GM12891 (cell line): ENCODE results near the gene GADD45GIP1.

DNA sequence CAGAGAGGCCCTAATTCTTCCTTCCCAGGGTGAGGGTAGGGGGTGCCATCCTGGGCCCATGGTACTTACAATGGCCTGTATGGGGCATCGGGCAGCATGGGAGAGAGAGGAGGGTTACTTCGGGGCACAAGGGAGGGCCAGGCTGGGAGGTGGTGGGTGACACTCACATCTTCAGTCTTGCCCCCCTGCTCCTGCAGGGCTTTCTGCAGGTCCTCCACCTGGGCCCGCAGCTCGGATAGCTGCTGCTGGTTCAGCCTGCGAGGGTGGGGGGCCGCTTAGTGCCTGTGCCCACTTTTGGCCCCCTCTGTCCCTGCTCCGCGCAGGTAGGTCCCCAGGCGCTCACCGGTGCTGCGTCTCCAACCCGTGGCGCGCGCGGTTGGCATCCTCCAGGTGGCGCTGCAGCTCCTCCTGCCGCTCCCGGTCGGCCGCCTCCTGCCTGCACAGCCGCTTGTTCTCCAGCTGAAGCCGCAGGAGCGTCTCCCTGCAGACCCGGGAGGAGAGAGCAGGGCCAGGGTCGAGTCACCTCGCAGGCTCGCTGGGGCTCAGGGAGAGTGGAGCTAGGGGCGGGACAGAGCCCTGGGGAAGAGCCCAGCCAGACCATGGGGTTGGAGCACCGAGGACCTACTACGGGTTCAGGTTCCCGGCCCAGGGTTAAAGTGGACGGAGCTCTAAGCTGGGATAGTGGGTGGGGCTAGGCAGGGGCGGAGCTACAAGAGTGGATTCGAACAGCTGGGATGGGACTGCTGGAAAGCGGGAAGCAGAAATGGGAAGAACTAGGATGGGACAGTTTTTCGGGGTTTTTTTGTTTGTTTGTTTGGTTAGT, 9.4 kb downstream of the HOOK2 start:
- RRBS, result 2% methylated on average over 16 of the region's 37 CpGs

- RRBS, result no CpG with 5 or more reads among the region's 10 CpGs
Observed at GRCh38 chr19:12793003-12793178, 1.6 kb downstream of the JUNB start.

DNA sequence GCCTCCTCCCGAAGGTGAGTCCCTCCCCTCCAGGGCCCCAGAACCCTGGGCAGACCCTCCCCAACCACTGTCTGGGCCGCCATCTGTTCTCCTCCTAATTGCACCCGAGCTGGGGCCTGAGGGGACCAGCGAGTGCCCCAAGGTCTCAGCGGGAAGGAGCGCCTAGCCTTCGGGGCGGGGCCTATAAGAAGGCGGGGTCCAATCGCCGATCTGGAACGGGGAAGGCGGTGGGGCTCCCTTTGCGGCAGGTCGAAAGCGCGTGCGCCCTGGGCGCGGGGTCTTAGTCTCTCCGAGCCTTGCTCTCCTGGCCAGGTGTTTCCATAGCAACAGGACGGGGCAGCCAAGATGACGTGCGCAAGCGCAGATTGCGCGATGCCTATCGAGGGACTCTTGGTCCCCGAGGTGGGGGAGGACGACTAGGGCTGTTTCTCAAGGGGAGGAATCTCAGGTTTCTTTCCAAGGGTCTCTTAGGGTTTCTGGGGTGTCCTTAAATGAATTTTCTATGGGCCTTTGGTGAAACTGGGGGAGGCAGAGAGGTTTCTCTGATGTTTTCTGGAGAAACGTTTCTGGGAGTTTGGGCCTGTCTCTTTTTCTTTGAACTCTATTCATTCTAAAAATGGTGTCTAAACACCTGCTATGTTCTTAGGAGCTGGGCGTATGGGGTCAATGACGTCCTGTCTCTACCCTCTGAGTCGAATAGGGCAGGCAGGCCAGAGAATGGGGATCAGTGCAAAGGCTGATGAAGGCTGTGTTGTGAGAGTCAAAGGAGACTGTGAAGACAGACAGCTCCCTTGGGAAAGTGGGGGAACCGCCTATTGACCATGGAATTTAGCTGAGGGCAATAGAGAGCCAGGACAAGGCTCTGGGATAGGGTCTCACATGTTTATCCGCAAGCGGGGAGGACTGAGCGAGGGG, 3.0 kb downstream of the MAST1 start:
- RRBS, result no CpG with 5 or more reads among the region's 38 CpGs

- RRBS, result no CpG with 5 or more reads among the region's 25 CpGs
Observed at GRCh38 chr19:12939063-12939711, 778 bp downstream of the CALR start.

DNA sequence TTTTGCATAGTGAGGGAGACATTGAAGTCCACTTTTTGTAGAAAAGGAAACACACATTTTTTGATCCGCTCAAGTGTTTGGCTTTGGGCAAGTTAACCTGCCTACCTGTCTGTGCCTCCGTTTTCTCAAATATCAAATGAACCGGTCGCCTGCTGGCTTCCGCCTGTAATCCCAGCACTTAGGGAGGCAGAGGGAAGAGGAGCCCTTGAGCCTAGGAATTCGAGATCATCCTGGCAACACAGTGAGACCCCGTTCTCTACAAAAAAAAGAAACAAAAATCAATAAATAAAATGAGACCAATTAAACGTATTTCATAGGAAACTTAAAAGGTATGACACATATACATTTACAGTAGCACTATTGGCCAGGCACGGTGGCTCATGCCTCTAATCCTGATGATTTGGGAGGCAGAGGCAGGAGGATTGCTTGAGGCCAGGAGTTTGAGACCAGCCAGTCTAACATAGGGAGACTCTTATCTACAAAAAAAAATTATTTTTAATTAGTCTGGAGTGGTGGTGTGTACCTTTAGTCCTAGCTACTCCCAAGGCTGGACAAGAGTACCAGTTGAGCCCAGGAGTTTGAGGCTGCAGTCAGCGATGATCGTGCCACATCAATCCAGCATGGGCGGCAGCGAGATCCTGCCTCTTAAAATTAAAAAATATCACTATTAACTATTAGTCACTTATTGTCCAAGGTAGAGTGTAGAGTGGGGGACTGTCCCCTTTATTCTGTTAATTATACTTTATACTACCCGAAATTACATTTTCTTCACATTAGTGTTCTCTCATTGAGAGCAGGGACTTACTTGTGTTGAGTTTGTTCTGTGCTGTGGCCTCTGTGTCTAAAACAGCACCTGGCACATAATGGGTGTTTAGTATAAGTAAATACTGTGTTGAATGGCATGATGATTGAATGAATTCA, 1.4 kb downstream of the RAD23A start:
- RRBS, result no CpG with 5 or more reads among the region's 14 CpGs

GRCh38 chr19:12956194-12957609, at the start of gene GADD45GIP1:
Gene GADD45GIP1 (minus strand): TSS chr19:12957223.
- RRBS, result 15% methylated on average over 22 of the region's 108 CpGs

DNA sequence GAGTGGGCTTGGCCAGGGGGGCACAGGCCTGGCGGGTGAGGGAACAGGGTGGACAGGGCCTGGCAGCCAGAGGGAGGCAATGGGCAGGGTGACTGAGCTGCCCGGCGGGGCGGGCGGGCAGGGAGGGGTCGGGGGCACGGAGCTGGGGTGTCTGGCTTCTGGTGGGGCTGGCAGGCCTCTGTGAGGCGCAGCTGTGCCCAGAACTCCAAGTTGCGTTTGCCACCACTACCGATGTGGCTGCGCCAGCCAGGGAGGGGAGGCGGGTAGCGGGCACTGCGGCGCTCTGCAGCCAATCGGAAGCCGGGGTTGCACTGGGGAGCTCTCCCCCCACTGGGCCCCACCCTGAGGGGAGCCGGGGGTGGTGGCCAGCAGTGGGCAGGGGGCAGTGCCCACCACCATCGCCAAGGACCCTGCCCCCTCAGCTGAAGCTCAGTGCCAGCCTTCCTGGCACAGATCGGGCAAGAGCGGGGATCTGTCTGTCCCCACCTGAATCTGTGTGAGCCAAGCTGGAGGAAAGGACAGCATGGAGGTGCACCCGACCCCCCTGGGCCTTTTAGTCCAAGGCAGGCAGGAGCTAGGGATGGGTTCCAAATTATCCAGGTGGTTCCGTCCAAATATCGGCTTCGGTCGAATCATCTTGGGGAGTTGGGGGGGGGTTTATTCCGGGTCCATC, 7.3 kb downstream of the NFIX start:
- RRBS, result 50% methylated on average over 2 of the region's 27 CpGs

- RRBS, result no CpG with 5 or more reads among the region's 4 CpGs
Observed at GRCh38 chr19:13034668-13034878, 39.3 kb downstream of the NFIX start.

GRCh38 chr19:13044458-13045259, 49.4 kb downstream of the NFIX start:
- RRBS, result 79% methylated on average over 1 of the region's 15 CpGs

DNA sequence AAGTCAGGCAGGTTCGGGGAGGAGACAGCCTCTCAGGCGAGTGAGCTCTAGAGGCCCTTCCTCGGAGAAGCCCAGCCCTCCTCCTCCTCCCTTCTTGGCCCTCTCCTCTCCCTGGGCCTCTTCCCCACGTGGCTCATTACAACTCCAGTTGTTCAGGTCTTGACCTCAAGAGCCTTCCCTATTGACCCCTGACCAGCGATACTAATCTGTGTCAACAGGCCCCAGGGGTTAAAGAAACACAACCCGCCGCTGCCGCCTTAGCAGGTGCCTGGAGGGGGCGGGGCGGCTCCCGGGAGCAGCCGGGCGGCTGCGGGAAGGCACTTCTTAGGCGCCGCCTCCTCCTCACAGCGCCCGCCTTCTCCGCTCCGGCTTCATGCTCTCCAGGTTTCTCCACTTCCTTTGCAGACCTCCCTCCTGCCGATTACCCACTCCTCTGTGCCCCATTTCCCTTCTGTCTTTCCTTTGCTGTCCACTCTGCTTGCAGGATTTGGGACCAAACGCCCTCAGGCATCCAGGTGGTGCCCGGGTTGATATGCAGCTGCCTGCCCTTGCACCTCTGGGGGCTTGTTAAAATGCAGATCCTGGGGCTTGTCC, 51.0 kb downstream of the LYL1 start:
- RRBS, result 2% methylated on average over 9 of the region's 23 CpGs

DNA sequence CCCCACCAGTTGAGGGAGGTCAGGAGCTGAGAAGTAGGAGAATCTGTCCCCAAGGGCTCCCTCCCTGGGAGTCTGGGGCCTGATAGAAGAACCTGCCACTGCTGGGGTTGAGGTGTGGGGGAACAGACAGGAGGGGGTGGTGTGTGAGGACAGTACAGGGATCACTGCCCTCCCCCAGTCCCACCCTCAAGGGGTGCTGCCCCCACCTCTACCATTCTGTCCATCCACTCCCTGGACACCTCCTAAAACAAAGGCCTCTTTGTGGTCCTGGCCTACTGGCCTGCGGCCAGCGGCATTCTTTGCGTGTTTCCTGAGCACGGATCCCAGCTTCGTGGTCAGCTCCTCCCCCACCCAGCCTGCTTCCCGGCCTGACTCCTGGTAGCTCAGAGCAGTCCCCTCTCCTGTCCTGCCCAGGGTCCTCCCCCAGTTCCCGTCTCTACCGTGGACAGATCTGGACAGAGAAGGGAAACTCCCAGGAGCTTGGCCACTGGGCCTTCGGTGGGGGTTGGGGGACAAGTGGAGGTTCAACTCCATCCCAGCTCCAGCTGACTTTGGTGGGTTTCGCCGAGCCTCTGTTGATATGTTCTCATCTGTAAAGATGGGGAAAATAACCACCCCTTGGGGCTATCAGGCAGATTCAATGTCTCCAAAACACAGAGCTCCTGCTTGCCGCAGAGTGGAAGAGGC, 48.8 kb downstream of the LYL1 start:
- RRBS, result no CpG with 5 or more reads among the region's 12 CpGs

GRCh38 chr19:13064116-13064624, 38.5 kb downstream of the LYL1 start:
- RRBS, result no CpG with 5 or more reads among the region's 8 CpGs

- RRBS, result under 1% methylated on average over 10 of the region's 45 CpGs
Observed at GRCh38 chr19:13104120-13105162, 1.8 kb upstream of the LYL1 start.

GRCh38 chr19:13155451-13156372, 5.5 kb downstream of the IER2 start:
- RRBS, result 2% methylated on average over 13 of the region's 55 CpGs

DNA sequence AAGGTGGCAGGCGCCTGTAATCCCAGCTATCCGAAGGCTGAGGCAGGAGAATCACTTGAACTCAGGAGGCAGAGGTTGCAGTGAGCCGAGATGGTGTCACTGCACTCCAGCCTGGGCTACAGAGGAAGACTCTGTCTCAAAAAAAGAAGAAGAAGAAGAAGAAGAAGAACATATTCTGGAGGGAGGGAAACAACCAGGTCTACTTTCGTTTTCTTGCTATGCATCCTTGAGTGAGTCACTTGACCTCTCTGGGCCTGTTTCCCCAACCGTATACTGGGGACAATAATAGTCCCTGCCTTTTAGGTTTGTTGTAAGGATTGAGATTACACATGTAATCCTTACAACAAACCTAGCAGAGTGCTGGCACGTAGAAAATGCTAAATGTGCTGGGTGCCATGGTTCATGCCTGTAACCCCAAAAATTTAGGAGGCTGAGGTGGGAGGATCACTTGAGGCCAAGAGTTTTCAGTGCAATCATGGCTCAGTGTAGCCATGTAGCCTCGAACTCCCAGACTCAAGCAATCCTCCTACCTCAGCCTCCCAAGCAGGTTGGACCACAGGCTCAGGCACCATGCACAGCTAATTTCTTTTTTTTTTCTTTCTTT, 6.7 kb downstream of the IER2 start:
- RRBS, result no CpG with 5 or more reads among the region's 7 CpGs

- RRBS, result no CpG with 5 or more reads among the region's 12 CpGs
Observed at GRCh38 chr19:13195743-13196205, 45.6 kb downstream of the IER2 start.

DNA sequence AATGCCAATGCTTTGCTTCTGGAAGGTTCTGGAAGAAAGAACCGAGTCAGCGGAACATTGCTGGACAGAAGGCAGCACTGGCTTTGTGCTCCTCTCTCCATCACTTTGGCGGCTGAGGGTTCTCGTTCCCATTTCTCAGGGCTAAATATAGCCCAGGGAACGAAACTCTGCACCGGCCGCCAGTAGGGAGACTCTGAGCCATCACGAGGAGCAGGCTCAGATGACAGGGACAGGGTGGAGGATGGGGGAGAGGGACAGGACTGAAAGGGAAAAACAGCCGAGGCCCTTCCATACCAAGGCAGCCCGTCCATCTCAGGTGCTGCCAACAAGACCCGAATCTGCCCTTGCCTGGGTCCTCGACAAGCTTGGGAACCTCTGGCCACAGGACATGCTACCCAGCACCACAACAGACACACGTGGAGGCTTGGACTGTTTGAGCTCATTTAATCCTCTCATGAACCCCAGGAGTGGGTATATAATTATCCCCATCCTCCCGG, 166.3 kb downstream of the CACNA1A start:
- RRBS, result no CpG with 5 or more reads among the region's 14 CpGs

DNA sequence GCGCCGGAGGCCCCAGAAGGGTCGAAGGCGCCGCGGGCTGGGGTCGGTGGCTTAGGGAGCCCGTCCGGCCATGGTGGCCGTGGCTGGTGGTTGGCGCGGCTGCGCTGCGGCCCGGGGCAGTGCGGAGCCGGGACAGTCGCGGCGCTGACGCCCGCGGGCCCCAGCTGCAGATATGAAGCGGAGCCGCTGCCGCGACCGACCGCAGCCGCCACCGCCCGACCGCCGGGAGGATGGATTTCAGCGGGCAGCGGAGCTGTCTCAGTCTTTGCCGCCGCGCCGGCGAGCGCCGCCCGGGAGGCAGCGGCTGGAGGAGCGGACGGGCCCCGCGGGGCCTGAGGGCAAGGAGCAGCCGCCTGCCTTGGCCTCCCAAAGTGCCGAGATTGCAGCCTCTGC, 45.2 kb upstream of the YJU2B start:
- RRBS, result no CpG with 5 or more reads among the region's 51 CpGs

GRCh38 chr19:13794853-13795212, 410 bp upstream of the ZSWIM4 start:
- RRBS, result no CpG with 5 or more reads among the region's 27 CpGs

- RRBS, result 100% methylated on average over 9 of the region's 74 CpGs
Observed at GRCh38 chr19:13830001-13831046, 35.1 kb downstream of the ZSWIM4 start.